Sigmoid colon (tissue), 4 donors: ENCODE measurements around the genes CFAP77 and SPACA9.

- PRO-cap: no peak
- RAMPAGE, long total RNA, 4 experiments: no peak in any of the 4 experiments
Measured at GRCh38 chr9:131405278-131406044, 11.6 kb downstream of the PRRC2B start.

GRCh38 chr9:131662727-131663637 is 76.9 kb downstream of the RAPGEF1 start:
- PRO-cap: no peak
- RAMPAGE, long total RNA, 4 experiments: no peak in any of the 4 experiments

GRCh38 chr9:131666660-131667139 is 73.2 kb downstream of the RAPGEF1 start:
- PRO-cap: no peak
- RAMPAGE, long total RNA, 4 experiments: no peak in any of the 4 experiments

DNA sequence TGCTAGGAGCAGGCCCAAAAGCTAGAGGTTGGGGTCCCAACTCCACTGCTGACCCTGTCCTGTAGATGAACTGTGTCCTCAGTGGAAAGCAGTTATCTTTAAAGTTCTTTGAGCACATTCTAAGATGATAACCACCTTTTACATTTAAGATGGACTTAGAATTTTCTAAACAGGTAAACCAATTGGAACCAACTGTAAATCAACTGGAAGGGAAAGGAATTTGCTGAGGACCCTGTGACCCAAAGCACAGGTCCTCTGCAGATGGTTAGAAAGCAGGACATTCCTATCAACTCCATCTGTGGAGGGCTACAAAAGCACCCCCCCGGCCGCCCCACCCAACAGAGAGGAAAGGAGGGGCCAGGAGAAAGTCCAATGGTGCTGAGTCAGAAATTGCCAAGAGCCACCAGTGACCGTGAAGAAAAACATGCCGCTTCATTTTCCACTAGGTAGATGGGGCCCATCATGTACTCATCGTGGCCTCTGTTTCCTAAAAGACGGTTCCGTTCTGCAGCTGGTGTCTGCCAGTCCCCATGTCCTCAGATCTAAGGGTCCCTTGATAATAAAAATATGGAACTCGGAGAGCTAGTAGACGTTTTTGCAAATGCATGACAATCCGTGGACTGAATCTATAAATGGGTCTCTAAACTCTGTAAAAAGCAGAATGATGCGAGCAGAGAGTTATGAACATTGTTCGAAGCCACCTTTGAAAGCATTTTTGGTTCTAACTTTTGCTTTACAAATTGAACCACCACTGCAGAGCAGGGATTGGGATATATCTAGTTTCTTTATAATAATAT is 66.3 kb downstream of the RAPGEF1 start:
- PRO-cap: unidirectional peak, plus-strand start at position 435 of the sequence
- RAMPAGE, long total RNA, 4 experiments: no peak in any of the 4 experiments

GRCh38 chr9:131698303-131699079 is 41.4 kb downstream of the RAPGEF1 start:
- PRO-cap: no peak
- RAMPAGE, long total RNA, 4 experiments: no peak in any of the 4 experiments

GRCh38 chr9:131733961-131734726 is 5.7 kb downstream of the RAPGEF1 start:
- PRO-cap: no peak
- RAMPAGE, long total RNA, 4 experiments: no peak in any of the 4 experiments

- PRO-cap: no peak
- RAMPAGE, long total RNA, 4 experiments: no peak in any of the 4 experiments
Measured at GRCh38 chr9:132329251-132329811, 25.5 kb downstream of the SETX start.

DNA sequence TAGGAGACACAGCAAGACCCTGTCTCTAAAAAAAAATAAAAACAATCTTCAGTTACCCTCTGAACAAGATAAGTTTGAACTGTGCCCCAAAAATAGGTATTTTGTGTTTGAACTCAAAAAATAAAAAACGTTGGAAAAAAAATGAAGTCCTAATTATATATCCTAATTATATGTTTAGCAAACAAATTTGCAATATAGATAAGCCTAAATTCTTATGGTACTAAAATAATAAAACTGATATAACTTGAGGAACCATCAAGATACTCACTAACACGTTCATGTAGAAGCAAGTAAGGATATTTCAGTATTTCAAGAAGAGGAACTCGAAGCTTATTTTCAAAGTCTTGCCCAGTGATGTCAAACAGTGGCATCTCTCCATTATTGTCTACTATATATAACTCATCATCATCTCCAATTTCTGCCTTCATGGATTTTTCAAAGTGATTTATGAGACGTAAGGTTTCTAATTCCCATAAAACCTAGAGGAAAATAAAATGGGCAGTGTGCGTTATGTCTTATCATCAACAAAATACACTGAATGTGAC is 8.7 kb downstream of the SETX start:
- PRO-cap: no peak
- RAMPAGE, long total RNA, 4 experiments: no peak in any of the 4 experiments

DNA sequence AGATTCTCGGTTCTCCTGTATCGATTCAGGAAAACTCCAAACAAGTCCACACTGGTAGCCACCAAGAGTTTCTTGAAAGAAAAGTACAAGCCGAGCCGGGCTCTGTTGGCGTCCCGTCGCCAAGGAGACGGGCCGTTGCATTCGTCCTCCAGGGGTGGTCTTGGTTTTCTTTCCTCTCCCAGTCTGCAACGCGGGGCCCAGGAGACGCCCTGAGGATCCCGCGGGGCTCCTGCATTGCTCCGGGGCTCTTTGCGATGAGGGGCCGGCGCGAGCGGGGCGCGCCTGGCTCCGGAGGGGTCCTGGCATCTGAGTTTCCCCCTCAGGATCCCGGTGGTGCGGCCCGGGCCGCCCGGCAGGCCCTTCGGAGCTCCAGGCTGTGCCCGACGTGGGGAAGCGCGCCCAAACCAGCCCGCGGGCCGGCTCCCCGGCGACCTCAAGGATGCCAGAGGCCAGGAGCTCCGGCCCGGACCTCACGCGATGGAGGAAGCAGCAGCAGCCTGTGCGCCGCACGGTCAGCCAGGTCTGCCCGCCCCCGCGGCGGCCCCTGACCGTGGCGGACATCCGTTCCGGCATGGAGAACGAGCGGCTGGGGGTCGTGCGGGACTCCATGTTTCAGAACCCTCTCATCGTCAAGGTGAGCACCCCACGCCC is at the start of gene CFAP77:
CFAP77 (plus strand) TSS at position 379 of the 651 bp plus-strand sequence.
- PRO-cap: no peak
- RAMPAGE, long total RNA, 4 experiments: no peak in any of the 4 experiments

- PRO-cap: no peak
- RAMPAGE, long total RNA, 4 experiments: no peak in any of the 4 experiments
Measured at GRCh38 chr9:132688672-132689489, 18.6 kb downstream of the GTF3C4 start.

- PRO-cap: no peak
- RAMPAGE, long total RNA, 4 experiments: start-site peak on the plus strand in 4 of 4 experiments, at chr9:132878874-132878954 at its widest, 24 to 254 reads per replicate
Measured at GRCh38 chr9:132878604-132879152, at the start of gene SPACA9. Gene SPACA9, plus strand, starts transcription at chr9:132878898.

GRCh38 chr9:133054017-133054585 is 7.7 kb upstream of the CEL start:
- PRO-cap: no peak
- RAMPAGE, long total RNA, 4 experiments: no peak in any of the 4 experiments

DNA sequence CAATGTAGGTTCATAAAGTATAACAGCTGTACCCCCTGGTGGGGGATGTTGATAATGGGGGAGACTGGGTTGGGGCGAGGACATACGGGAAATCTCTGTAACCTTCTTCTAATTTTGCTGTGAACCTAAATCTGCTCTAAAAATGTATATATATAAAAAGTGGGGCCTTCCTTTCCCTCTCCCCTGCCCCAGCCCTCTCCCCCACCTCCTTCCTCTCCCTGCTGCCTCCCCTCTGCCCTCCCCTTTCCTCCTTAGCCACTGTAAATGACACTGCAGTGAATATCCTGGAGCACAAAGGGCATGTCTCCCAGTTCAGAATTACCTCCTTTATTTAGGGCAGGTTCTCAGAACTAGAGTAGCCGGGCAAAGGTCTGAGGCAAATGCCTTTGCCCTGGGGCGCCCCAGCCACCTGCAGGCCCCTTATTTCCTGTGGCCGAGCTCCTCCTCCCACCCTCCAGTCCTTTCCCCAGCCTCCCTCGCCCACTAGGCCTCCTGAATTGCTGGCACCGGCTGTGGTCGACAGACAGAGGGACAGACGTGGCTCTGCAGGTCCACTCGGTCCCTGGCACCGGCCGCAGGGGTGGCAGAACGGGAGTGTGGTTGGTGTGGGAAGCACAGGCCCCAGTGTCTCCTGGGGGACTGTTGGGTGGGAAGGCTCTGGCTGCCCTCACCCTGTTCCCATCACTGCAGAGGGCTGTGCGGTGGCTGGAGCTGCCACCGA is 19.3 kb downstream of the CEL start:
- PRO-cap: no peak
- RAMPAGE, long total RNA, 4 experiments: no peak in any of the 4 experiments

- PRO-cap: no peak
- RAMPAGE, long total RNA, 4 experiments: no peak in any of the 4 experiments
Measured at GRCh38 chr9:133102702-133103140, 18.3 kb downstream of the RALGDS start.

DNA sequence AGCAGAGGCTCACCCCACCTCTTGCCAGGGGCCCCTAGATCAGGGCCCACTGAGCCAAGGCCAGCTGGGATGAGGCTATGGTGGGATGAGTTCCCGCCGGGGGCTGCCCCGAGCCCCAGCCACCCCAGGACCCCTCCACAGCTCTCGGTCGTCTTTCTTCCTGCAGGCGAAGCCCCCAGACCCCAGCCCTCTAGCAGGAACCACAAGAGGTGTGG is 11.8 kb downstream of the RALGDS start:
- PRO-cap: no peak
- RAMPAGE, long total RNA, 4 experiments: no peak in any of the 4 experiments

DNA sequence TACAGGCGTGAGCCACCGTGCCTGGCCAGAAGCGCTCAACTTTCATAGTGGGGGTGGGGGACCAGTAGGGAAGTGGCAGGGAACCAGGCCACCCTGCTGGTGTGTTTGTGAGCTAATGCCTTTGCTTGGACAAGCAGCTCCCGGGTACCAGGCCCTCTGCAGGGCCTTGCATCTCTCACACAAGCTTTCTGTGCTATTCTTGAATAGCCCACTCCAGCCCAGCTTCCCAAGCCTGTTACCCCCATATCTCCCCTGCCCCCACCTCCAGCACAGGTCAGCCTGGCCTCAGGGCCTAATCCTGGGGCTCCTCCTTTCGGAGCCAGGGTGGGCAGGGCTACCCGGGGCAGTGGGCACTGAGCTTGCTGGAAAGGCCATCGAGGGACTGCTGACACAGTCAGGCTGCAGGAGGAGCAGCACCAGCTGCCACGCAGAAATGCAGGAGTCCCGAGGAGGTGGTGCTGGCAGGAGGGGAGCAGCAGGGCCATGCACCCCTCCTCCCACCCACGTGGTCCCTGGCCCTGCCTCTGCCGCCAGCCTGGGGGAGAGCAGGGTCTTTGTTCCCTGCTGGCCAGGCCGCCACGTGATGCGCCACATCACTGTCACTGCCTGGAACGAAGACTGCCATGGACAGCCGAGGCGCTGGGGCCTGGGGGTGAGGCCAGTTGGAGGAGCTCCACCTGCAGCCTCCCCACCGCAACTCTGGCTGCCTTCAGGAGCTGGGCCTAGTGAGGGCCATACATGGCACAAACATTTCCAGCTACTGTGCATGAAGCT is 12.1 kb upstream of the RALGDS start:
- PRO-cap: no peak
- RAMPAGE, long total RNA, 4 experiments: no peak in any of the 4 experiments

DNA sequence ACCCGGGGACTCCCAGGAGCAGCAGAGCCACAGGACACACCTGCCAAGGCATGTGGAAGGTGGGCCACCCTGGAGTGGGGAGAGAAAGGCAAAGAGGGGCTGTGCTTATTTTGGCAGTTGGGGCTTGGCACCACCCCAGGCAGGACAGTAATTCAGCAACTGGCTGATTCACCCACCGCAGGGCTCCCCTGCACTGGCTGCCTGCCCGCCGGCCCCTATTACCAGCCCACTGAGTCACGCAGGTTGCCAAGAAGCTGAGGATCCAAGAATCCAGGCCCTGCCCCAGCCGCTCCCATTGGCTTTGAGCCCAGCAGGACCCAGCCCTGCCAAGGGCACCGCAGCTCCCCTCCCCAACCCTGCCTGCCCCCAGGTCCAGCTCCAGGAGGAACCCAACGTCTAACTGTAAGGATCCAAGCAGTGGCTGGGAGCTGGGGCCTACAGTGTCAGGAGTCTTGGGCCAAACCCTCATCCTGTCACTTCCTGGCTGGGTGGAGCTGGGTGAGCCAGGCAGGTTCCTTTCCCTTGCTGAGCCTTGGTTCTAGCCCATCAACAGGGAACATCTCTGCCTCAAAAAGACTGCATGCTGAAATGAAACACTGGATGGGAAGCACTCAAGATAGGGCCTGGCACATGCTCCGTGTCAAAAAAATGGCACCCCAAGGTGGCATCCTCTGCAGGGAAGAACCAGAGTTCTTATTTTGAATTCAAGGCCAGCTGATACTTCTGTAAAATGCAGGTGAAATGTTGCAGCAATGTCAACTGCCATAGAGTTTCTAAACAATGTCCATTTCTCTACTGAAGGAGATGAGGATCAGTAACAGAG is 14.4 kb upstream of the RALGDS start:
- PRO-cap: no peak
- RAMPAGE, long total RNA, 4 experiments: no peak in any of the 4 experiments

GRCh38 chr9:133148317-133148450 is 15.5 kb downstream of the GBGT1 start:
- PRO-cap: no peak
- RAMPAGE, long total RNA, 4 experiments: no peak in any of the 4 experiments

- PRO-cap: no peak
- RAMPAGE, long total RNA, 4 experiments: no peak in any of the 4 experiments
Measured at GRCh38 chr9:133251653-133252816, 43.0 kb upstream of the OBP2B start.

GRCh38 chr9:133275379-133276290 is 60.4 kb downstream of the SURF6 start:
- PRO-cap: no peak
- RAMPAGE, long total RNA, 4 experiments: no peak in any of the 4 experiments